Penis (tissue), 1 donor: ENCODE data around the gene PWWP2B.

GRCh38 chr10:132322674-132323280 is 9.2 kb upstream of the LRRC27 start:
- PRO-cap: no peak

DNA sequence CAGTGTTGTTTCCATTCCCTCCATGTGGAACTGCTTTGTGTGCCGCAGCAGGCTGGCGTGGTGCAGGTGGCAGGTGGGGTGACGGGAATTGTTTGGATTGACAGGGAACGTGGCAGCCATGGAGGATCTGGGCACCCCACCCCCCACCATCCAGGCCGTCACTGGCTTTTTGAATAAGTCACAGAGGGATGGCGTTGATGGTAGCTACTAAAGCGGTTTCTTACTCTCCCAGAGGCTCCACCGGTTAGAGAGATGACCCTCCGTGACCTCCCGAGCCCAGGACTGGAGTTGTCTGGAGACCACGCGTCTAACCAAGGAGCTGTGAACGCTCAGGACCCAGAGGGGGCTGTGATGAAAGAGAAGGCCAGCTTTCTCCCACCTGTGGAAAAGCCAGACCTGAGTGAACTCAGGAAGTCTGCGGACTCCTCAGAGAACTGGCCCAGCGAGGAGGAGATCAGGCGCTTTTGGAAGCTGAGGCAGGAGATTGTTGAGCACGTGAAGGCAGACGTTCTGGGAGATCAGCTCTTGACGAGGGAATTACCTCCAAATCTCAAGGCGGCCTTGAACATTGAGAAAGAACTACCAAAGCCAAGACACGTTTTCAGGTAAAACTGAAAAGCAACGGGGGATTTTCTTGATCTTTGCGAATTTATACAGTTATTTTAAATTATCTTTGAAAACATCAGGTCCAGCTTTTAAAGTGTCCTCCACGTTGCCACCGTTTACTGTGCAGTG is 15.9 kb downstream of the LRRC27 start:
- PRO-cap: no peak

DNA sequence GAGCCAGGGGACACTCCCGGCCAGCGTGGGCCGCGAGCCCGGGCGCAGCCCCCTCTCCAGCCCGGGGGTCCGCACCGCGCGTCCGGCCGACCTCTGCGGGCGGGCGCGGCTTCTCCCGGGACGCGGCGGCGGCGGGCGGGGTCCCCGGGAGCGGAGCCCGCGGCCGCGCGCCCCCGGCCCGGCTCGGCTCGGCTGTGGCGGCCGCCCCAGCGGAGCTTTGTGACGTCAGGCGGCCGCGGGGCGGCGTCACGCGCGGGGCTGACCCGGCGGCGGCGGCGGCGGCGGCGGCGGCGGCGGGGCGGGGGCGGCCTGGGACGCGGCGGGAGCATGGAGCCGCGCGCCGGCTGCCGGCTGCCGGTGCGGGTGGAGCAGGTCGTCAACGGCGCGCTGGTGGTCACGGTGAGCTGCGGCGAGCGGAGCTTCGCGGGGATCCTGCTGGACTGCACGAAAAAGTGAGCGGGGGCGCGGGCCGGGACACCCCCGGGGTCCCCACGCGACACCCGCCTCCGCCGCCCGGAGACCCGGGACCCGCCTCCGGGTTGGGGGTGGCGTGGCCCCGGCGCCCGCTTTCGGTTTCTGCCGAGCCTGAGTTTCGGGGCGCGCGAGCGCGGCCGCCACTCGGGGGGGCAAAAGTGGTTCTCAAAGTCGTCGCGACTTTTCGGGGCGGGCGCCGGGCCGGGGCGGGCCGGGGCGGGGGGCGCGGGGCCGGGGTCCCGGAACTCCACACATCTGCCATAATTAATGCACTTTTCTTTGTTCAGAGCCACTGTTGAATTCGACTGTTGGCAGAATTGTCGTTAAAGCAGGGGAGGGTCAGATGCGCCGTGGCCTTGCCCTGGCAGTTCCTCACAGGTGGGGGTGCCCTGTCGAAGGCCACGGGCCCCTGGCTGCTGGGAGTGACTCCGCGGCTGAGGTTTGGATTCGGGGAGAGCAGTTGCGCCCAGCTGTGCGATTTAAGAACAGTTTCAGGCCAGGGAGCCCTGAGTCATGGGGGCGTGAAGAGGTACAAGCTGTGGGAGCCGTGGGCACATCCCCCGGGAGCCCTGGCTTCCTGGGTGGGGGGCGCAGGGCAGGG is at the start of gene PWWP2B:
PWWP2B (plus strand) TSS at position 301 of the 1,075 bp plus-strand sequence.
- PRO-cap: bidirectional peak, plus-strand start at position 296 of the sequence, minus-strand start at position 221 of the sequence; bidirectional peak, plus-strand start at position 617 of the sequence, minus-strand start at position 535 of the sequence; bidirectional peak, plus-strand start outside the sequence, minus-strand start at position 930 of the sequence

DNA sequence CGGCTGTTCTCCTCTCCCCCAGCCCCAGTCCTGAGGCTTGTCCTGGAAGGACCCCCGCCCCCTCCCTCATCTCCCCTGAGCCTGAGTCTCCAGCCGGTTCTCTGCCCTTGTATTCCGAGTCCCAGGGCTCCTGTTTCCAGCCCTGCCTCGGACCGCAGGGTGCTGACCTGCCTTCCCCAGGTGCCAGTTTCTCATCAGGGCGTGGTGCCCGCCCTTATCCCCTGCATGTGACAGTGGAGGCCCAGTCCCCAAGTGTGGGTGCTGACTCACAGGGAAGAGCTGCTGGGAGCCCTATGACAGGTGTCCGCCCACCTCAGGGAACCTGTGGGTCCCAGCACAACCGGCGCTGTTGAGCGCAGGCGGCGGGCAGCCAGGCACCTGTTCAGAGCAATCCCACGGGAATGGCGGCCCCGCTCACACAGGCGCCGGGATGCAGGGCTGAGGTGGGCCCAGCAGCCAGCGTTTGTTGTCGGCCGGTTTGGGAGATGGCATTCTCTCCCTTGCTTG is 2.0 kb downstream of the PWWP2B start:
- PRO-cap: no peak

DNA sequence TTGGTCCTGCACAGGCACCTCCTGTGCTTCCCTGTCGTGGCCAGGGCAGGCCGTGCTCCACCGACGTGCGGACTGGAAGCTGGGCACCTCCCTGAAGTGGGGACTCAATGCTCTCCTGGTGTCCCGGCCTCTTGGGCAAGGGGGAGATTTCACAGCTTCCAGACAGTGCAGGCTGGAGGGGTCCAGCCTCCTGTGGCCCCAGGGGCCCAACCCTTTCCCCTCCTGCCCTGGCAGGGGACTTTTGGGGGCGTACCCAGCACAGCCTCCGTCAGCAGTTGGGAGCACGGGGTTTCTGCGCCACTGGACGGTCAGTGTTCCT is 13.7 kb downstream of the PWWP2B start:
- PRO-cap: no peak

DNA sequence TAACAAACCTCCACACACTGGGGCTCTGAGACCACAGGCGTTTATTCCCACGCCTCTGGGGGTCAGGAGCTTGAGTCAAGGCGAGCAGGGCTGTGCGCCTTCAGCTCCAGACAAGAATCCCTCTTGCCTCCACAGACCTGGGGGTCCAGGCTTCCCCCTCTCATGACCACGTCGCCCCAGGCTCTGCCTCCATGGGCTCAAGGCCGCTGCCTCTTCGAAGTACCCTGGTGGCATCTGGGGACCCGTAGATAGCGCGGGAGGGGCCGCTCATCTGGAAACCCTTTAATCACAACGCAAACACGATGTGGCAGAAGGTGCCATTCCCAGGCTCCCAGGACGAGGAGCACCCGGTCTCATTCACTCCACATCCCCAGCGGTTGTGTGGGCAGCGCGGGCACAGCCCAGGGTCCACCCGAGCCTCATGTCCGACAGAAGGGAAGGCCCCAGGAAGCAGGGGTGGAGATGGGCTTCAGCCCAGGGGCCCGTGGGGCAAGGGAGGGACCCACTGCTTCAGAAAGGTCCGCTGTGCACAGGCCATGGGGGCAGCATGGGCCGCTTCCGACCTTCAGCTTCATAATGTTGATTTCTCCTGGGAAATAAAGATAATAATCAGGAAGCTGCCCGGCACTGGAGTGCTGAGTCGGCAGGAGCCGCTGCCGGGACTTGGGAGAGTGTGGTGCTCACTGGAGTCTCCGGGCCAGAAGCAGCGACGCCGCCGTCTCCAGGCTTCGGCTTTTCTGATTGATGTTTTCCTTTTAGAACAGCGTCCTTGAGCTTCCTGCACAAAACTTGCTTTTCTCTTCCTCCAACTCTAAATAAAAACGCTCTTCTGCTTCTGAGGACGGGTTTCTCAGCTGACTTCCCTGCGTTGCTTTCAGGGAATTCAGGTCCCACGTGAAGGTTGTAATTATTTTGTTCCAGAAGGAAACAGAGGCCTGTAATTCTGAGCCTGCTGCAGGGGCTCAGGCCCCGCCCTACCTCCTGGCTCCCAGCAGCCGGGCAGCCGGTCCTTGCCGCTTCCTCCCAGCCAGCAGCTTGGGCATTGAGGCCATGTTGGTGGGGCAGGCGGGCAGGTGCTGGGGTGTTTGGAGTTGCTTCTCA is 14.4 kb downstream of the PWWP2B start:
- PRO-cap: no peak

- PRO-cap: no peak
Measured at GRCh38 chr10:132413454-132414180, 16.6 kb downstream of the PWWP2B start.

DNA sequence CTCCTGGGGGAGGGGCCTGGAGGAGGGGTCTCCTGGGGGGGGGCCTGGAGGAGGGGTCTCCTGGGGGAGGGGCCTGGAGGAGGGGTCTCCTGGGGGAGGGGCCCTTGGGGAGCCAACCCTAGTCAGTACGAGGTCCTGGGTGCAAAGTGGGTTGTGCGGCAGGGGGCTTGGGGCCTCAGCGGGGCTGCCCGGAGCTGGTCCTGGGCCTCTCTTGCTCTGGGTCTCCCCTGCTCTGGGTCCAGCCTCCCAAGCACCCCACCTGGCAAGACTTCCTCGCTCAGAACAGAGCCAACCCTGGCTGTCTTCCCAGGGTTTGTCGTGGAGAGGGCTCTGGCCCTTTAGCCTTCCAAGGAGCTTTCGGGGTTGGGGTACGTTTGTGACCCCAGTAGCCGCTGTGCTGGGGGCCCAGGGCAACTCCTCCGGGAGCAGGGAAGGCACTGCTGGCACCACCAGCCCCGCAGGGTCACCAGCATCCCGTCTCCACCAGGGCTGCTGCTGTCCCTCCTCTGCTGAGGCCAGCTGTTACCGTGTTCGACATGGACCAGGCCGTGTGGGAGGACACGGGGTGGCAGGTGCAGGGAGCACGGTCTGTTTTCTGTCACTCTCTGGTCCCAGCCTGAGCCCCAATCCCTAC is 22.7 kb downstream of the PWWP2B start:
- PRO-cap: no peak

- PRO-cap: no peak
Measured at GRCh38 chr10:132438996-132439486, 42.0 kb downstream of the PWWP2B start.

GRCh38 chr10:132459440-132460217 is 62.6 kb downstream of the PWWP2B start:
- PRO-cap: no peak

- PRO-cap: no peak
Measured at GRCh38 chr10:132465111-132465667, 68.2 kb downstream of the PWWP2B start.

GRCh38 chr10:132468508-132468965 is 69.0 kb upstream of the INPP5A start:
- PRO-cap: no peak

GRCh38 chr10:132480268-132480617 is 57.3 kb upstream of the INPP5A start:
- PRO-cap: no peak

GRCh38 chr10:132517878-132519014 is 19.3 kb upstream of the INPP5A start:
- PRO-cap: no peak

GRCh38 chr10:132585649-132586136 is 48.1 kb downstream of the INPP5A start:
- PRO-cap: no peak

GRCh38 chr10:132628061-132628751 is 90.6 kb downstream of the INPP5A start:
- PRO-cap: no peak

GRCh38 chr10:132632731-132633884 is 95.5 kb downstream of the INPP5A start:
- PRO-cap: no peak

DNA sequence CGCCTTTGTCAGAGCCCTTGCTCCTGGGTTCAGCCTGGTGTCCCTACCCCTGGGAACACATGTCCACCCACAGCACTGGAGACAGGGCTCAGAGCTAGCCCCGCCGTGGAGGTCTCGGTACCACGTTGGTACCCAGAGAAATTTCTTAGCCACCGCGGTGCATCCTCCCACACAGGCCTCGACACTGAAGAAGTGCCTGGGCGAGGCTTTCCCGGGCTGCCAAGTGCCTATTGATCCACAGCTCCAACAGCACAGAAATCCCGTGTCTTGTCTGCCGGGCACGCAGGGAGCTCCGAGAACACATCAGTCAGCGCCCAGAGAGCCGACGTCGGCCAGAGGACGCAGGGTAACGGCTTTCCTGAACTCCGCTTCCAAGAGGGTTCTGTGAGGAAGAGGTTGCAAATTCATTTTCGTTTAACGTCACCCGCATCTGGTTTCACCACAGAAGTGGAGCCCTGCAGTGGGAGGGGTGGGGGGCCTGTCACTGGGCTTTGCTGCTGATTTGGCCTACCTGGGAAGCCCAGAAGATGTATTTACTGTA is 117.7 kb downstream of the INPP5A start:
- PRO-cap: no peak

DNA sequence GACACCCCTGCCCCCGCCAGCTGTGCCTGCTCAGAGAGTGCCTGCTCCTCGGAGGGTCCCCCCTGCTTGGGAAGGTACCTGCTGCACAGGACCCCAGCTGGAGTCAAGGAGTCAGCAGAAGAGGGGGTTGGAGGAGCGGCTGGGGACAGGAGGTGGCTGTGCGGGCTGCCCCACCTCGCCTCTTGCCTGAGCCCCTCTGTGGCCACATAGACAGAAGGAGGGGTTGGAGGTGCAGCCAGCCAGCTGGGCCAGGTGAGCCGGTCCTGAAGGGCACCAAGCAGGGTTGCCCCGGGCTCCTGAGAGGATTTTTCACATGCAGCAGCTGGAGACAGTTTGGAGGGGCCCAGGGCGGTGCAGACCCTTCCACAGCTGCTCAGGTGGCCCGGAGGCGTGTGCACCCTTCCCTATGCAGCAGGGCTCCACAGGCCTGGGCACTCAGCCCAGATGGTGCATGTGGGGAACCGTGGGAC is 118.9 kb downstream of the INPP5A start:
- PRO-cap: no peak

DNA sequence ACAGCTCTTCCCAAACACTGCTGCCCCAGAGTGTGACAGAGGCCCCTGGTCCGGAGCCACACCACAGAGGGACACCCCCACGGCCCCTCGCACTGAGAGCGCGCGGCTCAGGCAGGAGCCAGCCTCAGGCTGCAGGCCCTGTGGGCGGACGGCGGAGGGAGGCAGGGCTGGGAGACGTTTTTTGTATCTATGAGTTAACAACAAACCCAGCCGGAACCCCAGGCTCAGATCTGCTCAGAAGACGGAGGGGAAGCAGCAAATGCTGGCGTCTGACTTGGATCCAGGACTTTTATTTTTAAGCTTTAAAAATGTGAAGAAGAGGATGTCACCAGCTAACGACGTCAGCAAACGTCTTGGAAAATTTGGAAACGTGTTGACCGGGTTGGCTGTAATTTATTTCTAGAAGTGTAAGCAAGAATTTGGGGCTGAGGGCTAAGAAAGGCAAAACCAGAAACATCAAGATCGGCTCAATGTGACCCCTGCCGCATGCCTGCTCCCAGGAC is 18.7 kb upstream of the CFAP46 start:
- PRO-cap: no peak